RPMI7951 (cell line): ENCODE data around the gene SC5D.

- RAMPAGE, long total RNA, result no peak
Observed at GRCh38 chr11:120128138-120129266, 9.4 kb downstream of the TRIM29 start.

DNA sequence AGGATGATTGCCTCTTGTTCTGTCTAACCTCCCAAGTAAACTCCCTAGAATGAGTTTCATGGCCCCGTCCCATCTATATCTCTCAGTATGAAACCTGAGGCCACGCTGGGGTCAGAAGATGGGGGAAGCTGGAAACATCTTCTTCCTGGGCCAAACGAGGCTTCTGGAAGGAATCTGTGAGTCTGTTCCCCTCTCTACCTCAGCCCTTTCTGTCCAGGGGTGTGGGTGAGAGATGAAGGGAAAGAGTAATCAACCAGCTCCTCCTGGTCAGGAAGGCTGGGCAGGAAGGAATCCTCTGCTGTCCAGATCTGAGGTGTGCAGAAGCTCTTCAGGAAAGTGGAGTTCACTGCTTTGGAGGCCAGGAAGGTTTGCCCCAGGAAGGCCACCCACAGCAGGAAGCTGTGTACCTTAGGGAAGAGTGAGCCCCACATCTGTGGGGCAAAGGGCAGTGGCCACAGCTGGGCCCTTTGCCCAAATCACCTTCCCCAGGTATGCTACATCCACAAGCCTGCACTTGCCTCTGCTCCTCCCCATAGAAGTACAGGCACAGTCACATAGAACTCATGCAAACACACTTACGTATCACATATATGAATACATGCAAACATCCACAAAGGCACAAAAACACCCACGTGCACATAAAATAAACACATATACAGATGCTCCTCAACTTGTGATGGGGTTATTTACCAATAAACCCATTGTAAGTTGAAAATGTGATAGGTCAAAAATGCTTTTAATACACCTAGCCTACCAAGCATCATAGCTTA lies 2.2 kb downstream of the TRIM29 start:
- RAMPAGE, long total RNA, result no peak

GRCh38 chr11:120212598-120213209 lies 1.9 kb downstream of the OAF start:
- RAMPAGE, long total RNA, result no peak

DNA sequence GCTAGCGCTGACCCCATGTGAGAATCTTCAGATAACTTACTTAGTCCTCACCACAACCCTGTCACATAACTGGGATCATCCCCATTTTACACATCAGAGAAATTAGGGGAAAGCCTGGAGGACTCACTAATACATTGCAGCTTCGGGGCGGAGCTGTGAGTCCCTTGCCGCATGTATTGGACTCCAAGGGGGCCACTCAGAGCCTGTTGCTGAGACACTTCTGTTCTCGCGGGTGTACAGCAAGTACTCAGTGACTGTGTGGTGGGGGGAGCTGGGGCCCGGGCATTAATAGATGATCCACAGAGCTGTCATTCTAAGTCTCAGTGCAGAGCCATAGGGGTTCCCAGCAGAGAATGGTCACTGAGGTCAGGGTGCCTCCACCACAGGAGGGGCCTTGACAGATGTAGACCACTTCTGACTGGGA lies 13.5 kb downstream of the OAF start:
- RAMPAGE, long total RNA, result no peak

DNA sequence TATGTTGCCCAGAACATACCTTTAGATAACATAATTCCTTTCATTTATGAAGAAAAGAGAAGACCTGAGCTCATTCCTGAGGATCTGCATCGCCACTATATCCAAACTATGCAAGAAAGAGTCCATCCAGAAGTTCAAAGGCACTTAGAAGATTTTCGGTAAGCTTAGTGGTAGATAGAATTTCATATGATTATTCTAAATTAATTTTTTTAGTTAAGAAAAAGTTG lies 65.3 kb upstream of the GRIK4 start:
- RAMPAGE, long total RNA, result no peak

GRCh38 chr11:120477812-120478641 lies 33.5 kb upstream of the GRIK4 start:
- RAMPAGE, long total RNA, result no peak

DNA sequence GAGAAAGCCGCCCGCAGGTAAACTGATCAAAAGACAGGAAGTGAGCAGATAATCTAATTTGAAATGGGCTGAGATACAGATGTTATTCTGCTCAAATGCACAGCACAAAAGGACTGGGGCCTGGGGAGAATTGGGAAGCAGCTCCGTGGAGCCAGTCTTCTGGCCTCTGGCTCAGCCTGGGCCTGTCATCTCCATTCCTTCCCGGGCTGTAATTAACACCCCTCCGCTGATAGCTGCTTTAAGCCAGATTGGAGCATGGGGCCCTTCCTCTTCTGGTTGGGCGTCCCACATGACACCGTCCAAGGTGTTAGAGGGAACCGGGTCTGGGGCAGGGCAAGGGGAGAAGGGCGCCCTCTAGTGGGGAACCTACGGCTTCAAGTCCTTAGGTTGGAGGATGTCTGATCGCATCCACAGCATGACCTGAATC lies 94.4 kb upstream of the TBCEL start:
- RAMPAGE, long total RNA, result no peak

DNA sequence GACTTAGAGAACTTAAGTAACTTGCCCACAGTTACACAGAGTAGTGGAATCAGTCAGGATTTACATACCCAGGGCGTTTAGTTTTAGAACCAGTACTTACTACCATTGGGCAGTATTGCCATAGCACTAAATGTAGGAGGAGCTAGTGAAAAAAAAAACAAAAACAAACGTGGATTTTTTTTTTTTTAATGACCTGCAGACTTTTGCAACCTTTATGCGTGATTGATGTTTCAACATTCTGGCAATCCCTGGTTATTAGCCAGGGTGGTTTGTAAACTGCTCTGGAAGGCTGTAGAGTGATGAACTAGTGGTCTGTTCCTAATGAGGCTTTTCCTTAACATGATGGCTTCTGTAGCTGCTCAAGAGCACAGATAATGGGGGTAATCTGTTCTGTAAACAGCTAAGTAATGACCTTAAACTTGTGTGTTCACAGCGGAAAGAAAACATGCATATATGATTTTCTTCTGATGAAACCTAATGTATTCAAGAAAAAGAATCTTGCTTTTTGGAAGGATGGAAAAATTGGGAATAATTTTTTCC lies 11.5 kb downstream of the TBCEL start:
- RAMPAGE, long total RNA, result no peak

DNA sequence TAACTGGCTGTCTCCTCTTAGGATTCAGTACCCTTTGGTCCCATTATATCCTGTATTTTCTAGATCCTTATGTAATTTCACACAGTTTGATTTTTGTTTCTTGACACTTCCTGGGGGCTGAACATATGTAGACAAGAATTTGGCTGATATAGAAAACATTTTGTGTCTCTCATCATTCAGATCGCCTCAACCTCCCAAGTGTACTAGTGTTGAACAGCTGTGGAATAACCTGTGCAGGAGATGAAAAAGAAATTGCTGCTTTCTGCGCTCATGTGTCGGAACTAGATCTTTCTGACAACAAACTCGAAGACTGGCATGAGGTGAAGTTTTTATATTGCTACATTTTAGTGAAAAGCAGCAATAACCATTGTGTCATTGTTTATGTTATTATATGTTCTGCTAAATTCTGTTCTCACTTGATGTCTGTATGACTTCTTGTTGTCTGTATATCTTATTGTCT lies 23.5 kb downstream of the TBCEL start:
- RAMPAGE, long total RNA, result no peak

GRCh38 chr11:121234967-121235544 lies 57.5 kb upstream of the SC5D start:
- RAMPAGE, long total RNA, result no peak

DNA sequence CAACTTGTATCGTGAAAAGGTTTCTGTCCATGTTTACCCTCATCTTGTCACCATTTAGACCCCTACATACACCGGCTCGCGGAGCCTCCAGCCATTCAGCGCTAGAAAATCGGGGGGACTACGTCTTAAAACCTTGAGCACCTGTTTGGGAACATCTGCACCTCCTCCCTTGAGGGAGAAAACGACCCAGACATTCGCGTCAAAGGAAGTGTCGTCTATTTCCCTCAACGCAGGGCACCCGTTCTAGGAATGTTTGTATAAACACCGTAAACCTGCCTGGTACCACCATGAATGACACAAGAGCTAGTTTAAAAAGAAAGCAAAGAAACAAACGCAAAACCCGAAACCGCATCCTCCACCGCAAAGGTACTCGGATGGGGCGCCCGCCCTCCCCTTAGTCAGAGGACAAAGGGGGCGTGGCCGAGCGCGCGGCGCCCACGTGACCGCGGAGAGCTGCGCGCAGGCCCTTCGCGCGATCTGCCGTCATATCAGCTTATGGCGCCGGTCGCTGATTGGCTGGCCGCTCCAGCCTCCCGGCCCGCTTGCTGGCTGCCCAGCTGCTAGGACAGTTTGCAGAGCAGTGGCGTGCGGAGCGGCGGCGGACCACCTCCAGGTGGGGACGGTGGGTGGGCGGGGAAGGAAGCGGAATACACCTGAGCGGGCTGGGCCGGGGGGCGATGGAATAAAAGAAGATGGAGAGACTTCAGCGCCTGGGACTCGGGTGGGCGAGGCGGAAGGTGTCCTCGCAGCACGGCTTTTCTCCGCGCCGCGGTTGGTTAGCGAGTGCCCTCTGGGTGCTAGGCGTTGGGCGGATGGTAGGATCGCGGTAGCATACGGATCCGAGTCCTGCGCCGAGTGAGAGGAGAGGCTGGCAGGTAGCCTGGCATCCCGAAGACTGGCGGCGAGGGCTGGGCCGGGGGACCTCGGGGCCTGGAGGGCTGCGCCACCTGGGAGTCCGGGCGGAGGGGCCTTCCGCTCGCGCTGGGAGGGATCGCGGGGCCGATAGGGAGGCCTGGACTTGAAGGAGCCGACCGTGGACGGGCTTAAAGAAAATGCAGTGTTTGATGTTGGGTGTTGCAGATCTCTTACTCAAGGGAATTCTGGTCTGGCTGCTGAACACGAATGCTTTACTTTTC lies at the start of gene SC5D:
TSS of gene SC5D (plus strand) at position 568 of the 1,136 bp plus-strand sequence.
- RAMPAGE, long total RNA, result no peak

- RAMPAGE, long total RNA, result no peak
Observed at GRCh38 chr11:121372842-121373497, 79.1 kb upstream of the SORL1 start.

DNA sequence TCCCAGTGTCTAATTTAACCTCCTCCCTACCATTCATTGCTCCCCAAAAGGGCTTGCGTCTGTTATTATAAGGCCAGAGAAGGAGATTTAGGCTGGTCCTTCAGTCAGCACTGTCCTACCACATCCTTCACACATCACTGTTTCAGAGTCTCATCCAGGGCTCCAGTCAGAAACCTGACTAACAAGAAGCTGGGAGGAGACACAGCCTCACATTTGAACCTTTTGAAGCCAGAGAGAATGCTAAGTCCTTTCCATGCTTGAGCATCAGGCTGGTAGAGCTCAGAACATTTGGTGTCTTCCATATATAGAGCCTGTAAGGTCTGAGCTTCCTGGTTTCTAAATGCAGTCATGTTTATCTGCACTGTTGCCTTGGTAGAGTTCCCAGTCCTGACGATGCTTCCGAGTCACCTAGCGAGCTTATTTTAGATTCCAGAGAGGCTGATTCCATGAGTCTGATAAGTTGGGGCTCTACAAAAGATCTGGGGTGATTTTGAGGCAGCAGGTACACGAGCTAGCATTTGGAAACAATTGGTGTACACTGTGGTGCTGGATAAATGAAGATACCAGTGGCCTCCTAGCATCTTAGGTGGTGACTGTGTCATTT lies 68.4 kb upstream of the SORL1 start:
- RAMPAGE, long total RNA, result no peak

GRCh38 chr11:121426947-121427708 lies 25.0 kb upstream of the SORL1 start:
- RAMPAGE, long total RNA, result no peak

- RAMPAGE, long total RNA, result no peak
Observed at GRCh38 chr11:121445025-121445746, 6.9 kb upstream of the SORL1 start.

GRCh38 chr11:121448251-121449017 lies 3.7 kb upstream of the SORL1 start:
- RAMPAGE, long total RNA, result no peak

DNA sequence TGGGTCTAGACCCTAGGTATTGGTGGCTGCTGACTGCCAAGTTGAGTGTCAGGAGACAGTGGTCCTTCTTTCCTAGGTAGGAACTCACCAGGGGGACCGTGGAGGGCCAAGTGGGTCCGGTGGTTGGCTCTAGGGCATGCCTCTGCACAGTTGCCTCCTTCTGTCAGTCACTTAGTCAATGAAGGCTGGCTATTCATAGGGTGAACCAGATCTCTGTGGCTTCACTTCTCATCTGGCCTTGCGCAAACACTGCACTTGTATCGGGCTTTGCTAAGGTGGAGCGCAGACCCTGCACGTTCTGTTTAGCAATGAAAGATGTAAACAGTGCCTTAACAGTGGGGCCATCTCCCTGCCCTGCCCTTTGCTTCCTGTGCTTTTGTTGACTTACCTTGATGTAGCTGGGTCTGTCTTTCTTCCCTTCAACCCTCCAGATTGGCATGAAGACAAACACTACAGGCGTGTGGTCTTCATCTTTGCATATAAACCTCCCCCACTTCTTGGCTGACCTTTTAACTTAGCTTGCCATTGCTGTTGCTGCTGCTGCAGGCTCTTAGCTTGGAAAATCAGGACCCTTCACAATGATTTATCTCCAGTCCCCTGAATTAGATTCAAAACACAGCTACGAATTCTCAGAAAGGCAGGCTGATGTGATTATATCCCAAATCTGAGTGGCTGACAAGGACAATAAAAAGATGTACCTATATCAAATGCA lies 7.4 kb downstream of the SORL1 start:
- RAMPAGE, long total RNA, result no peak

DNA sequence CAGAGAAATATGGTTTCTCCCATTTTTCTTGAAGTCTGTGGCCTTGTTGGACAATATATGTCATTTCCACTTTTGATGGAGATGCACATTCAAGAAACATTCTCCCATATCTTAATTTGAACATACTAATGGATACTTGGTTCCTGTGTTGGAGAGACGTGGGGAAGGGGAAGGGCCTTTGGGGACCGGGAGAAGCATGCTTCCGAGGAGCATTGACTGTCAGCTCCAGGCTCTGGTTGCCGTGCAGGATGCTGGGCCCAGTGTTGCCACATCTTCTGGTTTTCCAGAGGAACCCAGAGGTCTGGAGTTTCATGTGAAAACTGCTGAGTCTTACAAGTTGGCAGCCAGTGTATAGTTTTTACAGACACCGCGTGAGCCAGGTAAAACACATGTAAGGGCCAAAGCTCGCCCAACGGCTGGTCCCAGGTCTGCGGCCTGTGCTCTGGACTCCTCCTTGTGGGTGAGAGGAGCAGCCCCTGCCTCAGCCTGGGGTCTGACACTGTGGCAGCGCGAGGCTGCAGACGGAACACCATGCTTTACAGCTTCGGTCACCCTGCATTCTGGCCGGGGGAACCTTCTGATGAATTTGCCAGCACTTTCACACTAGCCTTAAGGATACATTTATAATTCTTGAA lies 19.0 kb downstream of the SORL1 start:
- RAMPAGE, long total RNA, result no peak

GRCh38 chr11:121595403-121596089 lies 143.4 kb downstream of the SORL1 start:
- RAMPAGE, long total RNA, result no peak

- RAMPAGE, long total RNA, result no peak
Observed at GRCh38 chr11:121741308-121741814, 289.2 kb downstream of the SORL1 start.